ENCODE data around the gene NANS.

- RRBS: no CpG with 5 or more reads among the region's 3 CpGs
Measured at GRCh38 chr9:97907035-97907511, 15.2 kb downstream of the TRMO start.

DNA sequence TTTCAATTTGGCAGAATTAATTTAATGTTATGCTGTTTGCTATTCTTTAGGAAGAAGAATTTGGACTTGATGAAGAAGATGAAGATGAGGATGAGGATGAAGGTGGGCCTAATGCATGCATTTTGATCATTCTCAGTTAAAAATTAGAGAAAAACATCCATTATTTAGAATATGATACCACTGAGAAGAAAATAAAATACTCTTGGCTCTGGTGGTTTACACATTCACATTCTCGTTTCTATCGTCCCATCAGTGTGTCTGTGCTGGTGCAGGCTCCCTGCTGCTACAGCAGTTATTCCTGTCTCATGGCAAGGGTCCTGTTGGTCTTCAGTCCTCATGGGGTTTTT, 29.2 kb downstream of the ANP32B start:
- RRBS: no CpG with 5 or more reads among the region's 2 CpGs

DNA sequence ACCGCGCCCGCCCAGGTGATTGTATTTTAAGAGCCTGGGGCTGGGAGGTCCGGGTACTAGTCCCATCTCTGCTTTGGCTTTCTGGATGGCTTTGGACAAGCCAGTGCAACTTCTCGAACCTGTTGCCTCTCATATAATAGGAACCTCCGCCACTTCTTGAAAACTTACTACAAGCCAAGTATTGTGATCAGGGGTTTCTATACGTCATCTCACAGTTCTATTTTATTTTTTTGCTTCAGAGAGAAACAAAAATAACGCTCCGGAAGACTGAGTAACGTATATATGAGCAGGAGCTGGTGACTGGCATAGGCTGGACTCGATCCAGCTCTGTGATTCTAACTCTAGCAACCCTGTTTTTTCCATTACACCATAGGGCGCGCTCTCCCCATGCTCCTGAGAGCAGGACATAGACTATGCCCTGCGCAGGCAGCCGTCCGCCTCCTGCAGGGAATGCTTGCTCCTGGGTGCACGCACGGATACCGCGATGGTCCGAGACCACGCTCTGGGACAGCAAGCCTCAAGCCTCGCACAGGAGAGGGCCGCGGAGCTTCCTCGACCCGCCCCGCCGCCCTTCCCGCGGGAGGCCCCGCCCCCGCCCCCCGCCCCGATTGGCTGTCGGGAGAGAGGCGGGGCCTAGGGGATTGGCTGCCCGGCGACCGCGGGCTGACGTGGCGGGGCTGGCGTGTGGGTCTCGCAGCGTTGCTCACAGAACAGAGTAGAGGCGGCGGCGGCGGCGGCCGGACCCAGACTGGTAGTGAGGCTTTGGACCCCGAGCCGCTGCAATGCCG, at the start of gene NANS:
Gene NANS, plus strand, starts transcription at position 706 of the 788 bp plus-strand sequence.
- RRBS: 2% methylated on average over 16 of the region's 55 CpGs

DNA sequence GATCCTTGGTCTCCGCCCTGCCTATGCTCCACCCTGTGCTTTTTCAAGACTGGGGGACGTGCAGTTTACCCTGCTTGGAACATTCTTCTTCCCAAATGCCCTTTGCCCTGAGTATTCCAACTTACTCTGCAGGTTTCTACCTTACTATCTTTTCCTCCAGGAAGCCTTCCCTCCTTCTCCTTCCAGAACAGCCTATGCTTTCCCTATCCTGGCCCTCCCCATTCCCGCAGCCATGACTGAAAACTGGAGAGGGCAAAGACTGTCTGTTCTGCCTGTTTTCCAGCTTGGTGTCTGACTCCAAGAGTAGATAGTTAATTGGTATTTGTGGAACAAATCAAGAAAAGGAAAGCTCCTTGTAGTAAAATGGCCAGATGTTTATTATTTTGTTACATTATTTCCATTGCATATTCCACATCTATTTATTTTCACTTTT, 1.6 kb upstream of the TRIM14 start:
- RRBS: no CpG with 5 or more reads among the region's 3 CpGs

DNA sequence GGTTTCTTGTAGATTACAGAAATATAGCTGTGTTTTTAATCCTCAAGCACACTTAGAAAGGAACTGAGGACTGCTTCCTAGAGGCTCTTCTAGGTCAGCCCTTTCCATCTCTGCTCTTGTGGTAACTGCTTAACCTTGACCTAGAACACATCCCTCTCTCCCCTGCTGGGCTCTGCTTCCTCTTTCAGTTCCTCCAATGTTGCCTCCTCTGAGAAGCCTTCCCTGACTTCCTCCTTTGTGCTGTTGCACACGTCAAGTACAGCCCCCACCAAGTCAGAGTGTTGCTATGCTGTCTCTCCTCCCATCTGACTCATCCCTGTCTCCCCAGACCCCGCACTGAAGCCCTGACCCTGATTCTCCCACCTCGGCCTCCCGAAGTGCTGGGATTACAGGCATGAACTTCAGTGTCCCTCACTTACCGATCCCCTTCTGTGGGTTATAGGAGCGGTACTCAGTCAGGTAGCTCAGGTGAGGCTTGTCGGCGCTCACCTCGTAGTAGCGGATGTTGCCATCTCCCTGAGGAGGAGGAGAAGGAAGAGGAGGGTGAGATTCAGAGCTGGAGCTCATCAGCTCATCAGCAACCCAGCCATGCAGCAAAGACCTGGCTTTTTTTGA, 10.5 kb upstream of the TRIM14 start:
- RRBS: no CpG with 5 or more reads among the region's 10 CpGs

GRCh38 chr9:98177003-98177422, 15.4 kb downstream of the CORO2A start:
- RRBS: no CpG with 5 or more reads among the region's 6 CpGs

DNA sequence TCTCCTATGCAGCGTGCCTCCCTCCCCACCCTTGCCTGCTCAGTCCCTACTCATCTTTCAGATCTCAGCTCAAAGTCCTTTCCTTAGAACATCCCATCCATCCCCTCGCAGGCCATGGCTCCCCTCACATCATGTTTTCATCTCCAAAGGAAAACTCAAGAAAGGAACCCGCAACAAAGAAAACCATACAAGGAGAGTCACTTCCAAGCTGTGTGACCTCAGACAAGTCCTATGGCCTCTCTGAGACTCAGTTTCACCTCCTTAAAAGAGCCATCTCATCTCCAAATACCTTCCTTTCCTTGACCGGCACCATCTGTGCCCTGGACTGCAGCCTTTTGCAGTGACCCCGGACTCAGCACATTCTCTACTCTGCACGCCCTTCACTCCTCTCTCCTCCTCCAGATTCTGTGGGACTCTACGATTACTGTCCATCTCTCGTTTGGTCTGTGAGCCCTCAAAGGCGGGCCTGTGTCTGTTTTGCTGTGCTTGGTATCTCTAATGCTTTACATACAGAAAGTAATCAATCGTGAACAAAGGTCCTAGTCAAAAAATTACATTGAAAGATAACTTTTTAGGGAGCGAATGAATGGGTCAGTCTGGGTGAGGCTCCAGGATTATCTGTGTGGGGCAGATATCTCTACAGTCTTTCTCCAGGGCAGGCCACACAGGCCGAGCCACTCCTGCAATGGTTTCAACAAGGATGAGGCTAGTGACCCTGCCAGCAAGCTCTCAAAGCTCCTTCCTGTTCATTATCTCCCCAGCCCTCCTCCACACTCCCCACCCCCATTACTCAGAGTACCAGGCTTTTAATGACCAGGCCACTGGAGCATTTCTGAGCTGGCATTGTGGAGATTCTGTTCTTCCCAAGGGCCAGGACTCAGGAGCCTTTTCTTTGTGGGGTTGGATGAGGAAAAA, 10.5 kb downstream of the CORO2A start:
- RRBS: 86% methylated on average over 1 of the region's 12 CpGs

DNA sequence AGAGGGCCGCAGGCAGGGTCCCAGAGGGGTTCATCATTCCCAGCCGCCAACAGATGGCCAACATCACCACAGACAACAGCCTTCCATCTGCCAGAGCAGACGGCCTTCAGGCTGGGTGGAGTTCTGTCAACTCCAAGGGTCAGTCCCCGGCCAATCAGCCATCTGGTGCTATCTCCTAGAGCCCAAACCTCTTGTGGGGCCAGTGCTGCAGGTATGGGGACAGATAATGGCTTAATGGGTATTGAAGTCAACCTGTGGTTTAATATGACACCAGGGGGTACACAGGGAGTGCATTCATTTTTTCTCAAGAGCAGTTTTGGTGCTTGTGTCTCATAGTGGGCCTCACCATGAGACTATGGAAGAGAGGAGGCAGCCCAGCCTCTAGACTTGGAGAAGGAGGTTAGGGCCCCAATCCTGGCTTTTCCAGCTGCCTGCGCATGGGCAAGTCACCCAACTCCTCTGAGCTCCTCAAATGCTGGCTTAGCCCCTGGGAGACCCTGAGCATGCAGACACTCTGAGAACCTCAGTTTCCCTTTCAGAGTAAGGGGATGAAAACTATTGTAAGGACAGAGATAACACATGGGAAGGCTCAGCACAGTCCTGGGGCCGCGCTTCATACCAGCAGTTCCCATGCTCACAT, 30.2 kb downstream of the TBC1D2 start:
- RRBS: no CpG with 5 or more reads among the region's 7 CpGs

DNA sequence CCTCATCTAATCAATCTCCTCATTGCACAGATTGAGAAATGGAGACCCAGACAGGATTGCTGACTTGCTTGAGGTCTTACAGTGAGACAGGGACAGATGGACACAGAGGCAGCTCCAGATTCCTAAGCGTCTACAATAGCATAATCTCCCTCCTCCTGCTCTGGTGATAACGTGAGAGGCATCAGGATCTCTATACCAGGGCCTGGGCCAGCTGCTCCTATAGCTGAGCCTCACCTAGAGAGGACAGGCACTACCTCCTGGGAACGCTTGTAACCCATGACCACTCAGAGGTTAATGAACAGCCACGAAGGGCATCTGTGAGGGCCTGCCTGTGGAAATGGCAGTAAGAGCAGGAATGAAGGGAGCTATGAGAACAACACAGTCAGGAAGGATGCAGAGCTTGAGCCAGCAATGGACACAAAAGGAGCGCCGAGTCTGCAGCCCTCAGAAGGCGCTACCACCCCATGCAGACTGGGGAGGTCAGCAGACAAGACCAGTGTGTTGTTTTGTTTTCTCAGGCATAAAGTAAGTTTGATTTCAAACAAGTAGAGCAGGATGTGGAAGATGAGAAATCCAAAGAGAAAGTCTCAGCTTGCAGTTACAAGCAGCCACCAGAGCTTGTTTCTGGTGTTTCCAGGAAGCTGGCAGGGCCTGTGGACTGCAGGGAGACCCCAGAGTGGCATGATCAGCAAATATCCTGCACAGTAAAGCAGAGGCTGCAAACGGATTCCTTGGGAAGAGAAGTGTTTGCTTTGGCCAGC, 17.5 kb downstream of the ANKS6 start:
- RRBS: no CpG with 5 or more reads among the region's 8 CpGs

- RRBS: no CpG with 5 or more reads among the region's 3 CpGs
Measured at GRCh38 chr9:98882242-98882744, 61.4 kb upstream of the COL15A1 start.

GRCh38 chr9:98916489-98917074, 27.1 kb upstream of the COL15A1 start:
- RRBS: 100% methylated on average over 1 of the region's 11 CpGs

- RRBS: no CpG with 5 or more reads among the region's 2 CpGs
Measured at GRCh38 chr9:99112204-99112659, 7.3 kb downstream of the TGFBR1 start.

DNA sequence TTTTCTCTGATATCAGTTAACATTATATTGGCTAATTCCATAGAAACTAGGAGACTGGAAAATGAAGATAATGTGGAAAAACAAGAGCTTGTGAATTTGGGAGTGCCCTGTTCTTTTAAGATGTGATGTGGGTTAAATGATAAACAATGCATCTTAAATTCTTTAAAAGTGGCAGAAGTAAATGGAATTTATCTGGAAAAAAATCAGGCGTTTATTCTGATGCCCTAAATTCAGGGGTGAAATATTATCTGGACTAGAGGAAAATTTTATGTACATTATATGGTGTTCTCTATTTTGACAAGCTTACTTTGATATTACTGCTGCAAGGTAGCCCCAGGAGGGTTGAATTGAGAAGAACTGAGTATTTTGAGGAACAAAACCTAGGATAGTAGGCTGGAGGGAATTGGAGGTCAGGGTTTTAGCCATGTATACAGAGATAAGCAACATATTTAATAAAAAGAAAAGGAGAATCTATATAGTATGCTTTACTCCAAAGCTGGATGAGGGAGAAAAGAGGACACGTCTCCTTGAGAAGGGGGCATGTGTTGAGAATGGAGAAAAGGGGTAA, 16.1 kb downstream of the TGFBR1 start:
- RRBS: no CpG with 5 or more reads among the region's 2 CpGs

- RRBS: no CpG with 5 or more reads among the region's 5 CpGs
Measured at GRCh38 chr9:99123096-99123936, 18.4 kb downstream of the TGFBR1 start.

GRCh38 chr9:99137607-99138188, 32.8 kb downstream of the TGFBR1 start:
- RRBS: no CpG with 5 or more reads among the region's 7 CpGs

GRCh38 chr9:99359155-99359920, 137.3 kb downstream of the SEC61B start:
- RRBS: no CpG with 5 or more reads among the region's 13 CpGs

DNA sequence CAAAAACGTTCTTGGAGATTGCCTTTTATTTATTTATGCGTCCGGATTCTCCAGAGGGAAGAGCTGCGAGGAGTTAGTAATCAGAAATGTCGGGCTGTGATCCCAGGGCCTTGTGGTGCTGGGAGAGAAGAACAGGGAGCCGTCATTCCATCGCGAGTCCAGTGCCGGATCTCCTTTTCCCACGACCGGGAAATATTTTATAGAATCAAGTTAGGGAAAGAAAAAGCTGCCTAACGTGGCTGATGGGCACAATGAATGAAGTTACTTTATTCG, 1.6 kb downstream of the NR4A3 start:
- RRBS: 5% methylated on average over 3 of the region's 13 CpGs

DNA sequence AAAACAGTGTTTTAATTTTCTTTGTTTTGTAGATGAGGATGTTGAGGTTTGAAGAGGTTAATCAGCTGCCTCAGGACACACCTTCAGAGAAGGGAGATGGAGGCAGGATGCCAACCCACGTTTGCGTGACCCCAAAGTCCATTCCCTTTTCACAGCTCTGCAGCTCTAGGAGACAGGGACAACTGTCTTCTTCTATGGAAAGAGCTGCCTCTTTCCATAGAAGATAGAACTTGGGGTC, 7.7 kb downstream of the NR4A3 start:
- RRBS: no CpG with 5 or more reads among the region's 2 CpGs

- RRBS: no CpG with 5 or more reads among the region's 4 CpGs
Measured at GRCh38 chr9:99830909-99831306, 9.2 kb downstream of the NR4A3 start.

GRCh38 chr9:99836047-99836880, 14.6 kb downstream of the NR4A3 start:
- RRBS: no CpG with 5 or more reads among the region's 5 CpGs

Data from mononuclear cell (primary cell).